A673 (cell line): ENCODE results near the genes FBN3 and MARCHF2.

DNA sequence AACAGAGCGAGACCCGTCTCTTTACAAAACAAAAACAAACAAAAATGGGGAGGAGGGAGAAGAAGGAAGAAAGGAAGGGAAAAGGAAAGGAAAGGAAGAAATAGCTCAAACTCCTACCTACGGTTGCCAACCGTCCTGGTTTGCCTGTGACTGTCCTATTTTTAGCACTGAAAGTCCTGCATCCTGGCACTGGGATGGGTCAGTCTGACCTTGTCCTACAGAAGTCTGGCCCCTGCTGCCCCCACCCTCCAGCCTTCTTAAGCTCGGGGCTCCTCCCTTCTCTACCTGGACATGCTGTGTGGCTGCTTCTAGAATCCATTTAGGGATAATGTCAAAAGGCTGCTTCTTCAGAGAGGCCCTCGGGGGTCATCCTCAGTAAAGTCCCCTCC, 1.2 kb upstream of the STXBP2 start:
- PRO-cap, result no peak

DNA sequence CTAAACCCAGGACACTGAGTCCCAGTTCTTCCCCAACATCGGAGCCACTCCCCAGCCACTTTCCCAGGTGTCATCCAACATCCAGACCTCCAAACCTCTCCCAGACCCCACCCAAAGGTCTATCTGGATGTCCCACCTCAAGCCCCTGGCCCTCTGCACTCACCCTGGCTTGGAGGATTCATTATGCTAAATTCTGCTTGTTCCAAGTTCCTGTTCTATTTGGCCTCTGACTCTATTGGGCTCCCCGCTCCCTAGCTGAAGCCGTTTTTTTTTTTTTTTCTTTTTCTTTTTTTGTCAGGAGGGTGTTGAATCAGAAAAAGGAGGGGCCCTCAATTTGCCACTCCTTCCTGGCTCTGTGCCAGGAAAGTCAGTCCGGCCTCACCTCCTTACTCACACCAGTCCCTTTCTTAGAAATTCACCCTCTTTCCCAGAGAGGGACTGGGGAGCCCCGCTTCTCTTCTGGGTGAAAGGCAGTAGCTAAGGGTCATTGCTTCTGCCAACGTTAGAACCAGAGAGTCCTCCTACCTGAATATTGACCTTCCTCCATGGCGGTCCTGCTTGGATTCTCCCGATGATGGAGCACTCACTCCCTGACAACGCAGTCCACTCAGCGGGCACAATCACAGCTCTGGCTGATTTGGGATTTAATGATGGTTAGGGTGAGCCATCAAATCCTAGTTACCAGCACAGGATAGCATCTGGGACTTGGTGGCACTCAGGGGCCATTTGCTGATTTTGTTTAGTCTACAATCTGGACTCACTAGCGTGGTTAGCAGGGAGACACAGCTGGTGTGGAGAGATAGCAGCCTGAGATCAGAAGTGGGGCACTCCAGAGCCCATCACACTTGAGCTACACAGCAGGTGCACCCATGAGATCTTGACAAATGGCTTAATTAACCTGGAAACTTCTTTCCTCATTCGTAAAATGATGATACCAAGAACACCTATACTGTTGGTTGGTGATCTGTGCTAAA, 2.4 kb downstream of the FCER2 start:
- PRO-cap, result no peak

GRCh38 chr19:7799735-7800461, 30.1 kb upstream of the EVI5L start:
- PRO-cap, result no peak

- PRO-cap, result no peak
Observed at GRCh38 chr19:7868225-7868637, 6.0 kb downstream of the PRR36 start.

DNA sequence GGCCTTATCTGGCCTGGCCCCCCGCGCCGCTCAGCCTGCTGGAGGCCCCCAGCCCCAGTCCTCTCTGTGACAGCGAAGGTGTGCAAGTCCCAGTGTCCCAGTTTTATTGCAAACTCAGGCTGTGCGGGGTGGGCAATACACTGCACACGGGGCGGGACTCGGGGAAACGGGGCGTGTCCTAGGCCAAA, 5.7 kb downstream of the PRR36 start:
- PRO-cap, result bidirectional peak, plus-strand start outside the sequence, minus-strand start at position 110 of the sequence

GRCh38 chr19:7902987-7903757, 505 bp upstream of the MAP2K7 start:
- PRO-cap, result bidirectional peak, plus-strand start at chr19:7903914, minus-strand start at chr19:7903514

DNA sequence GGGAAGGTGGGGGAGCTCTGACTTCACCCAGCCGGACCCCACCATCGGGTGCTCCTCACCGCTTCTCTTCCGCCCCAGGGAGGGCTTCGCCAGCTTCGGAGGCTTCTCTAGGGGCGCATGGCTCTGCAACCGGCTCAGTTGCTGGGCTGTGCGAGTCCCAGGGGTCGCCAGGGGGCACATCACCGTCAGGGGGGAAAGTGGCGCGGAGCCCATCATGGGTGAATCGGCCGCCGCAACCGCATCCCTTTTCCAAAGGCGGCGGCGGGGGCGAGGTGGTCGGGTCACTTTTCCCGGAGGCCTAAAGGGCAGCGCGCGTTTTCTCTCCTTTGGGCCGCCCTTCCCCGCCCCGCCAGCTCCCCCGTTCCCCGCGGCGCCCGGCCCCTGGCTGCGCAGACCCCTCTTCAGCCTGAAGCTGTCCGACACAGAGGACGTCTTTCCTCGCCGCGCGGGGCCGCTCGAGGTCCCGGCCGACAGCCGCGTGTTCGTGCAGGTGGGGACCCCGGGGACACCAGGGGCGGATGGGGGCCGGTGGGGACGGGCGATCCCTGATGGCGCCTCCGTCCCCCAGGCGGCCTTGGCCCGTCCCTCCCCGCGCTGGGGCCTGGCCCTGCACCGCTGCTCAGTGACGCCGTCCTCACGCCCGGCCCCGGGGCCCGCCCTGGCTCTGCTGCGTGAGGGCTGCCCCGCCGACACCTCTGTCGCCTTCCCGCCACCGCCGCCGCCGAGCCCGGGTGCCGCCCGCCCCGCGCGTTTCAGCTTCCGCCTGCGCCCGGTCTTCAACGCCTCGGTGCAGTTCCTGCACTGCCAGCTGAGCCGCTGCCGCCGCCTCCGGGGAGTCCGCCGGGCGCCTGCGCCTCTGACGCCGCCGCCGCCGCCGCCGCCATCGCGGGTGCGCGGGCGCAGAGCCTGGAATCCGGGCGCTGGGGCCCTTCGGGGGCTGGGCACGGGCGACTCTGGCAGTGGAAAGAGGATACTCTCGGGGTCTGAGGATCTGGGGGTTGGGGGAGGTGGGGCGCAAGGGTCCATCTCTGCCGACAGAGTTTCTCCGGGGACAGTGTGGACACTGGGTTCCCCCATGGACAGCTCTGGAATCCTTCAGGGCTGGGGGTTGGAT, 1.8 kb downstream of the TGFBR3L start:
- PRO-cap, result bidirectional peak, plus-strand start at position 883 of the sequence, minus-strand start at position 803 of the sequence

- PRO-cap, result no peak
Observed at GRCh38 chr19:7926826-7927416, 986 bp upstream of the CTXN1 start.

- PRO-cap, result no peak
Observed at GRCh38 chr19:7927417-7927994, 1.6 kb upstream of the CTXN1 start.

- PRO-cap, result unidirectional peak, plus-strand start at chr19:7943097
Observed at GRCh38 chr19:7942667-7943176, 744 bp downstream of the TIMM44 start.

- PRO-cap, result no peak
Observed at GRCh38 chr19:8004693-8004975, 807 bp downstream of the ELAVL1 start.

- PRO-cap, result no peak
Observed at GRCh38 chr19:8148925-8150267, at the start of gene FBN3. Gene FBN3 (minus strand): TSS chr19:8149592.

- PRO-cap, result no peak
Observed at GRCh38 chr19:8203621-8204125, 5.5 kb upstream of the CERS4 start.

- PRO-cap, result unidirectional peak, plus-strand start at chr19:8209142; bidirectional peak, plus-strand start at chr19:8209376, minus-strand start at chr19:8209210
Observed at GRCh38 chr19:8209079-8209252, 204 bp upstream of the CERS4 start.

- PRO-cap, result no peak
Observed at GRCh38 chr19:8237955-8238851, 29.0 kb downstream of the CERS4 start.

- PRO-cap, result no peak
Observed at GRCh38 chr19:8316868-8317235, 4.3 kb downstream of the NDUFA7 start.

DNA sequence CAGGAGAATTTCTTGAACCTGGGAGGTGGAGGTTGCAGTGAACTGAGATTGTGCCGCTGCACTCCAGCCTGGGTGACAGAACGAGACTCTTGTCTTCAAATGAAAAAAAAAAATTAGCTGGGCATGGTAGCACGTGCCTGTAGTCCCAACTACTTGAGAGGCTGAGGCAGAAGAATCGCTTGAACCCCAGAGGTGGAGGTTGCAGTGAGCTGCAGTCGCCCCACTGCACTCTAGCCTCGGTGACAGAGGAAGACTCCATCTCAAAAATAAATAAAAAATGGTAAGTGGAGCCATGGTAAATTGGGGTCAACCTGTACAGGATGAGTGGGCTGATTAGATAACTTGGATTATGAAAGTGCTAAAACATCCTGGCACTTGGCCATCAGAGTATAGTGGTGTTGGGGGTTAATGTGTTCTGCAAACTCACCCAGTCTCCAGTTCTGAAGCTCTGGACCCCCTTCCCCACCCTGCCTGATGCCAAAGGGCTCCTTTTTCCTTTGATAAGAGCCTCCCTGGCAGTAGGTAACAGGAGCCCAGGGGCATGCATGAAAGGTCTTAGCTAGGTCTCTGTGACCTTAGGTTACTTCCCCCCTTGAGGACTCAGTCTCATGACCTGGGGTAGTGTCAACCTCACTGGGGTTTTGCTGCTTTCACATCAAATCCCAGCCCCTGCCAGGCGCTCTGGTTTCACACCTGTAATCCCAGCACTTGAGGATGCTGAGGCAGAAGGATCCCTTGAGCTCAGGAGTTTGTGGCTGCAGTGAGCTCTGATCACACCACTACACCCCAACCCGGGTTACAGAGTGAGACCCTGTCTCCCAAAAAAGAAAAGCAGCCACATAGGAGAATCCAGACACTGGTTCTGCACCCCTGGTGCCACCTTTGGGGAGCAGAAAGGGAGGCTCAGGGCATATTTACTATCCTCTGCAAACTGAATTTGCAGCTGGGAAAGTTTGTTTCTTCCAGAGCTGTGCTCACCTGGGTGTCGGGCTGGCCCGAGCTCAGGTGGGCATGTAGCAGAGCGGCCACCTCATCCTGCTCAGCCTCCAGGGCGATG, 2.5 kb downstream of the RPS28 start:
- PRO-cap, result no peak

DNA sequence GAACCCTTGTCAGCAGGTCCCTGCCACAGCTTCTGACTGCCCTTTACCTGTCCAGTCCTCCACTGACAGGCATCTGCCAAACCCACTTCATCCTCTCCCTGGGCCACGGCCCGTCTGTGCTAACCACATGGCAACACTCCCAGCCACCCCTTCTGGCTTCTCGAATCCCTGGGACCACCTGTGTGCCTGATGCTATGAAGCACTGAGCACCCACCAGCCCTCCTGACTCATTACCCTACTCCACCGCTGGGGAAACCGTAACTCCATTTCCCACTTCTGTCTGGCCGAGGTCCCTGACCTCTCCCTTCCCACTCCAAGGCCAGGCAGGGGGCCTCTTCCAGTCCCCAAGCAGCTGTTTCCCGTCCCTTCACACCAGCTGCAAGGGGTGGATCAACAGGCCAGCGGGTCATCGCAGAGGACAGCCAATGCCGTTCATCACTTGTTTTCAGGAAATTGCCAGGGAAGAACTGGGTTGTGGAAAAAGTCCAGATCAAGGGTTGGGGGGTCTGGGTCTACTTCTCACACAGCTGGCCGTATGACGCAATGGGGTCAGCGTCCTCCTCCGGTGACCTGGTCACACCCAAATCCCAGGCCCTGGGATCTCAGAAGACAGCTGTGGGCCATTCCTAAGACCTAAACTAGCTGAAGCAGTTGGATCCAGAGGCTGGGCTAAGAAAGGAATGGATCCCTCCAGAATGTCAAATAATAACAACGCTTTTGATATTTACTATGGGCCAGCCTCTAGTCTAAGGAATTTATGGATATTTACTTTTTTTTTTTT, 2.4 kb downstream of the KANK3 start:
- PRO-cap, result no peak

- PRO-cap, result no peak
Observed at GRCh38 chr19:8373841-8374521, 10.0 kb downstream of the ANGPTL4 start.

GRCh38 chr19:8412827-8413735, at the start of gene MARCHF2:
Gene MARCHF2 (plus strand): TSS chr19:8413305.
- PRO-cap, result bidirectional peak, plus-strand start at chr19:8413333, minus-strand start at chr19:8412994